ENCODE measurements around a stretch of chr5.

DNA sequence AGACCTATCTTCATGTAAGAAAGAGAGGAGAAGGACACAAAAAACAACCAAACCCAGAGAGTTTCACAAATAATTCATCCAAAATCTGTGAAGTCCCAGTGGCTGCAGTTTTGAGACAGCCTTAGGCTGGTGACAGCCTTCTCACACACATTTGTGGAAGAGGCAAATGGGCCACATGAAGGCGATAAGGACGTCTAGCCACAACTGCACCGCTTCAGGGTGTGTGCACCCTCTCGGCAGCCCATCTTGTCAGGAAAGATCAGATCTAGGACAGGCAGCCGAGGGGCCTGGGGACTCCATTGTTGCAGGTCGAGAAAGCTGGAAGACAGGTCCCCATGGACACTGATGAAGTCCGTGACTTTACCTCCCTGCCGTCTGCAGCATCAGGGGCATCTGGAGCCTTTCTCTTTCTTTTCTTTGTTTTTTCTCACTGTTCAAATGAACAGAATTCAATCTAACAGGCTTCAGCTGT, 112.1 kb upstream of the OTULINL start:
- PRO-cap: no peak

DNA sequence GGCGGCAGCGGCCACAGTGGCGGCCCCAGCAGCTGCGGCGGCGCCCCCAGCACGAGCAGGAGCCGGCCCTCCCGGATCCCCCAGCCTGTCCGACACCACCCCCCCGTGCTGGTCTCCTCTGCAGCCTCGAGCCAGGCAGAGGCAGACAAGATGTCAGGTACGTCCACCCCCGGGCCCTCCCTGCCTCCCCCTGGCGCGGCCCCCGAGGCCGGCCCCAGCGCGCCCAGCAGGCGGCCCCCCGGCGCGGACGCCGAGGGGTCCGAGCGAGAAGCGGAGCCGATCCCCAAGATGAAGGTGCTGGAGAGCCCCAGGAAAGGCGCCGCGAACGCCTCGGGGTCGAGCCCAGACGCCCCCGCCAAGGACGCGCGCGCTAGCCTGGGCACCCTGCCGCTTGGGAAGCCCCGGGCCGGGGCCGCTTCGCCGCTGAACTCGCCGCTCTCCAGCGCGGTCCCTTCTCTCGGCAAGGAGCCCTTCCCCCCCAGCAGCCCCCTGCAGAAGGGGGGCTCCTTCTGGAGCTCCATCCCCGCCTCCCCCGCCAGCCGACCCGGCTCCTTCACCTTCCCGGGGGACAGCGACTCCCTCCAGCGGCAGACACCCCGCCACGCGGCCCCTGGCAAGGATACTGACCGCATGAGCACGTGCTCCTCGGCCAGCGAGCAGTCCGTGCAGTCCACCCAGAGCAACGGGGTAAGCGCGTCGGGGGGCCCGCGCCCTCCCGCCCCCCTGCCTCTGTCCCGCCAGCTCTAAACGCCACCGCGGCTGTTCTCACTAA, 93.8 kb upstream of the OTULINL start:
- PRO-cap: no peak

DNA sequence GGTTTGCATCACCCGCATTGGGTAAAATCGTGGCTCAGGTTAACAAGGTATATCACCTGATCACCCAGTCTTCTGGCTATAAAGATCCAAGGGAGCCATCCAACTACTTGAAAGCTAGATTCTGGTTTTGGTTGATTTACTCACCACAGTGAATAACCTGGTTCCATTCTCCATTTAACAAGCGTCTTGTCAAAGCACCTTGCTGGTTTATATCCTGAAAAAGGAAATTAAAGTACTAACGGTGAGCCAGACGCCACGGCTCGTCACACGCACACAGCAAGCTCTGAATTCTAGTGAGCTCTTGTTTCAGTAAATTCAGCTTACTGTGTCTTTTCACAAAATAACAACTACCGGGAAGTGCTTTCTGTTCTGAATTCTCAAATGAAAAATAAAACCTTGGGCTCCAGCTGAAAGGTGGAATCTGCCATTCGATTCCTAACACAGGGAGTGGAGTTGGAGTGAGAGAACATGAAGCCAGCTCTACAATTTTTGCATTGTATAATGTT, 74.5 kb upstream of the FBXL7 start:
- PRO-cap: no peak

- PRO-cap: no peak
These were observed 196.9 kb downstream of the FBXL7 start for GRCh38 chr5:15696933-15697283.

- PRO-cap: no peak
These were observed 277.6 kb downstream of the MARCHF11 start for GRCh38 chr5:15901826-15902467.

GRCh38 chr5:15911989-15912326, 267.6 kb downstream of the MARCHF11 start:
- PRO-cap: no peak

- PRO-cap: no peak
These were observed 53.8 kb downstream of the ZNF622 start for GRCh38 chr5:16411612-16412298.

DNA sequence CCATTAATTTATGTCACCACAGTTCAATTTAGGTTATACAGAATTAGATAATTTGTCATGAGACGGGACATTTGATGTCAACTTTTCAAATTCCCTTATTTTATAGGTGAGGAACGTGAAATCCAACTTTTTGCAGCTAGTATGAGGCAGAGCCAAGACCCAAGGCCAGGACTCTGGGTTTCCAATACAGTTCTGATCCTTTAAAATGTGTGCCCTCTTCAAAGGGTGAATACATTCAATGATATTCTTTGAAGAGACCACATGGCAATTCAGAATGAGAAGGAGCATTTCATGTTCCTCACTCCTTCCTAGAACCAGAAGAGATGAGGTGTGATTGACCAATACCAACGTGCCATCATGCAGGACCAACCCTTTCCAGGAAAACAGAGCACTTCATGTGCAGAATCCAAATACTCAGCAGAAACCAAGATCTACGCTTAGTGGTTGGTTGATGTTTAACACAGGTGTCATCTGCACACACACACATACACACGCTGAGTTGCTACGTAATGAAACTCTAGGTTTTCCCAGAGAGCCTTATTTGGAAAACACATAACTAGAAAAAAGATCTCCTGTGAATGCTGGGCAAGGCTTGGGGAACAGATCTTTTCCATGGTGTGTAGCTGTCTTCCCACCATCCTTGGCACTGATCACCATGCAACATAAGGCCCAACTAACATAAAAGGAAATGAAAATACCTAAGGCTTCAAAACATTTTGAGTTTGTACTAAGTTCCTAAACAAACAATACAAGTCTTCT, 21.0 kb upstream of the ZNF622 start:
- PRO-cap: no peak

DNA sequence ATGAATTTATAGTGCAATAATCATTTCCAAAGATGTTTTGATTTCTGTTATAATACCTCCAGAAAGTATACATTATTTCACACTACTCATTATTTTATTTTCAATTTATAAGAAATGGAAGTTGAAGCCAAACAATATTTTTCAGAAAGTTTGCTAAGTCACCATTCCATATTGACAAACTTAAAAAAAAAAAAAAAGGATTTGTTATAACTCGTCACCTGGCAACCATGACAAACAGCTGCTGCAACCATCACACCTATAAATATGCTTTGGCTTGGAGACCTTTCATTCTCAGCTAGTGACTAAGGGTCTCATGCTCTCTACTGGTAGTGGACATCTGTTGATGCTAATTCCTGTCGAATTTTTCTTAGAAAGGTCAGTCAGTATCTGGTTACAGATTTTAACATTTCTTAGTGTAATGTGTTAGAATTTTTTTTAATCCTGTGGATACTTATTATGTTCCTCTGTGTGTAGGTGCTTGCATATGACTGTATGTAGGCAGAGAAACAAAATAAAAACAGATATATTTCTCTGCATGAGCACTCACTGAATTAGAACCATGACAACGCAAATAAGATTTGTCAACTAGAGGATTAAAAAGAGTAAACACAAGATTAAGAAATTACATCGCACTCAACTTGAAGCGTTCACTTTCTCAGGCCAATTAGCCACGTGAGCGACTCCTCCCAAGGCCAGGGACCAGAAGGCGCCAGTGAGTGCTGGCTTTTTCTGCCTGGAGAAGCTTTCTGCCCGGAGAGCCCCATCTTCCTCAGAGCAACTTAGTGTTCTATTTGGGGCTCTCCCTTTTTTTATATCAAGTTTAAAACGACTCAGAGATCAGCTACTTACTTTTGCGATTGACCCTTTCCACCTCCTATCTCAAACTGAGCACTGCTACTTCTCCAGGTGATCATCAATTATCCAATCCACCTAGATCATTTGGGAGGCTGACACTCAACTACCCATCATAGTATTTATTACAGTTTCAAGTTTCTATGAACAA, 27.0 kb upstream of the ZNF622 start:
- PRO-cap: no peak

GRCh38 chr5:16536283-16536621, 70.7 kb upstream of the ZNF622 start:
- PRO-cap: no peak

- PRO-cap: no peak
These were observed 126.3 kb downstream of the MYO10 start for GRCh38 chr5:16809643-16810344.

DNA sequence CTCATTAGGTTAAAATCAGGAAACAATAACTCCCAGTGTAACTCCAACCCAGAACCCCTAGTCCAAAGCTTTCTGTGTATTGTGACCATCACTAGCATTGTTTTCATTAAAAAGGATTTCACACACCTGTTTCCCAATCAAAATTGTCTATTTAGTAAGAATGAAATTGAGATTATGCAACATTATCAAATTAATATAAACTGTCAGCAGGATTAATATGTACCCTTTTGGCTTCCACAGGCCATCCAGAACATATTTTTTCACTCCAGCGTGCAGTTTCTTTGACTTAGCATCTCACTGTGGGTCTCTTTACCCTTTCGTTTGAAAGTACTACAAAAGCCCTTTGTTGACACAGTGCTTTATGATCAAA, 55.0 kb downstream of the MYO10 start:
- PRO-cap: no peak

GRCh38 chr5:17062548-17063573, 126.8 kb upstream of the MYO10 start:
- PRO-cap: no peak

GRCh38 chr5:17118588-17119081, 98.8 kb upstream of the BASP1 start:
- PRO-cap: no peak

DNA sequence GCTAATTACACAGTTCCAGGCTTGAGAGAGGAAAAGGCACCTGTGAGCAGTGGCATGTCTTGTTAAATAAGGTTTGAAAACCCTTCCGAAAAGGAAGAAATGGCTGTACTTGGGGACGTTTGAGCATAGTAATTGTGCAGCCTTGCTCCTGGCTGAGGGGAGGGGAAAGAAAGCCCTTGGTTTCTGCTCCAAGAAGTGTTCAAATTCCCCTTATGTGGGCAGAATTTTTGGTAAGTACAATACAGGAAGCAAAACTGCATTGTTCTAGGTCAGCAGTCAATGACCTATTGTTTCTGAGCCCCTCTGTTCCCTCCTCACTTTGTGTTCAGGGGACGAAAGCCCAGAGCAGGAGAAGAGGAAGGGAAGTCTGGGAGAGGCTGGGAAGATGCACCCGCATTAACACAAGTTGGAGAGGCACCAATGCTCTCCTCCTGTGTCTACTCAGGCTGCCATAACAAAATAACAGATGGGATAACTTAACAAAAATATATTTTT, 11.9 kb downstream of the BASP1 start:
- PRO-cap: no peak

- PRO-cap: no peak
These were observed 60.1 kb downstream of the BASP1 start for GRCh38 chr5:17277584-17277943.

- PRO-cap: no peak
These were observed 64.9 kb downstream of the BASP1 start for GRCh38 chr5:17282278-17282693.

- PRO-cap: no peak
These were observed 99.4 kb downstream of the BASP1 start for GRCh38 chr5:17316713-17317400.

DNA sequence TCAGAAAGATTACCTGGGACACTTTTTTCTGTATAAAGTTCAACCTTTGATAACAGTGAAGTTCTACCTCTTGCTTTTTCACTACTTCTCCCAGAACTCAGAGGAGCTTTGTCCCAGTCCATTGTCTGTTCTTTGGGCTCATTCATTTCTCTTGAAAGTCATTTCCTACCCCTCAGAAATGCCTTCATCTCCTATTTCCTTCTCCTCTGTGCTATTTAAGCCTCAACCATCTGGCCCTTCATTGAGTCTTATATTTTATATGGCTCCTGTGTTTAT, 16.4 kb upstream of the CDH10 start:
- PRO-cap: no peak

GRCh38 chr5:25963500-25964453, 1074.6 kb downstream of the CDH9 start:
- PRO-cap: no peak

All from mesenteric fat pad (tissue), 1 donor.